ENCODE measurements around the gene C18orf63.

DNA sequence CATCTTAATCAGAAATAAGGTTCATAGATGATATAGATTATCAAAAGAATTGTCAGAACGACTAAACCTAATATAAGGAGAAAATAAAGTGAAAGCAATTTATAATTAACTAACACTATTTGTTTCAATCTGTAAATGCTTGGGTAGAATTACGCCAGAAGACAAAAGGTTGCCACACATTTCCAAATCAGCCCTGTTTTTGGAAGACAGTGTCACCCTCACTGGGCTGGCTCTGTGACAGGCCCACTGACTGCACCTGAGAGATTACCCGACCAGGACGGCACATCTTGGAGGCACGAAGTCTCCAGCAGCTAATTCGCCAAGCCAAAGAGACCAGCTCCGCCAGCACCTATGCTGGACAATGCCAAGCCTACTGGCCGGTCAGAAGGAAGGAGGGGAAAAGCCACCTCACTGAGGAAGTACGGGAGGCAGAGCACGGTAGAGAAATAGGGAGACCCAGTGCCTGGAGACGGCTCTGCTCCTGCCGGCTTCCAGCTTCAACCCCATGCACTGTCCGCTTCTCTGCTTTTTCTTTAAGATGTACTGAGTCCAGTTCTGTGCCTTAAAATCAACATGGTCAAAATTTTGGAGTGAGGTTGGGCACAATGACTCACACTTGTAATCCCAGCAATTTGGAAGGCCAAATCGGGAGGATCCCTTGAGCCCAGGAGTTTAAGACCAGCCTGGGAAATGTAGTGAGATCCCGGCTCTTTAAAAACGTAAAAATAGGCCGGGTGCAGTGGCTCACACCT, 61.8 kb downstream of the CYB5A start:
- PRO-cap = no peak

- PRO-cap = no peak
Observed at GRCh38 chr18:74282435-74283508, 9.0 kb downstream of the CYB5A start.

- PRO-cap = no peak
Observed at GRCh38 chr18:74315408-74316095, at the start of gene C18orf63. C18orf63 (plus strand) TSS chr18:74315839.

DNA sequence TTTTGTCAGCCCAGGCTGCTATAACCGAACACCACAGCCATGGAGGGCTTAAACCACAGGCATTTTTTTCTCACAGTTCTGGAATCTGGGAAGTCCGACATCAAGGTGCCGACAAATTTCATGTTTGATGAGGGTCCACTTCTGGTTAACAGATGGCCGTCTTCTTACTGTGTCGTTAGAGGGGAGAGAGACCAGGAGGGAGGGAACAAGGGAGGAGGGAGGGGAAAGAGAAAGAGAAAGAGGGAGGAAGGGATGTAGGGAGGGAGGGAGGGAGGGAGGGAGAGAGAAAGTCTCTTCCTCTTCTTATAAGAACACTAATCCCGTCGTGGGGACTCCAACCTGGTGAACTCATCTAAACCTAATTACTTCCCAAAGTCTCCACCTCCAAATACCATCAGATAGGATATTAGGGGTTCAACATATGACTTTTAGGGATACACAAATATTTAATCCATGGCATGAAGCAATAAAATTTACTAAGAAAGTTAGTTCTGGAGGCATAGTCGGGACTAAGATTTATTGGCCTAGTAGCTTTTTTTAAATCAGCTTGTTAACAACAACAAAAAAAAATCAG, 6.3 kb upstream of the CNDP2 start:
- PRO-cap = no peak

- PRO-cap = no peak
Observed at GRCh38 chr18:74669909-74670274, 72.2 kb downstream of the ZNF407 start.

DNA sequence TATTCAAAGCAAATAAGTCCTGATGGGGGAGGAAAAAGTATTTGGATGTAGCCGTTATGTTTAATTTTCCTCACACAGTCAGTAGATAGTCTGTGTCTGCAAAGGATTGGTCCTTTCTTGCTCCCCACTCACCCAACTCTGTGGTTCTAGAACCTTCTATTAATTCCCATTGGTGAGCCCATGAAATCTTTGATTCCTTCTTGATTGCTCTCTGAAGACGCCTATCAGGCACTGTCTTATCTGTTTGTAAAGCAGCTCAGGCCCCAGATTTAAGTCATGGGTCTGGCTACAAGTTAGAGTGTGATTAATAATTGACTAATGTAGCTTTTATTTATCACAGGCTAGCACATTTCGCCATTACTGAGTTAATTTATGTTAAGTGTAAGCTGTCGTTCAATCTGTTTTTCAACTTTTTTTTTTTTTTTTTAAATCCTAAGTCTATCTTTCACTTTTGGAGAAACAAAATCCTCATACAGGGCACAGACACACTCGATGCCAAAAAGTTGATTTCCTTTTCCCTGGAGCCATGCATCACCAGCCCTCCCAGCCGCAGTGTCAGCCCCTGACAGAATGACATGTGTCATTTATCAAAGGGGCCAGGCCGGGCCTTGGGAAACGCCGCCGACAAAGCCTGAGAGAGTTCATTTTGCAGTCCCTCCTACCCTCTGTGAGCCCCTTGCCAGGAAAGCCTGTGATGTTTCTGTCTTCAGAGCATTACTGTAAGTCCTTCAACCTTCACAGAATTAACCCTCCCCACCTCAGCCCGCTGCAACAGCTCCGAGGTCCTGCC, 15.8 kb downstream of the TSHZ1 start:
- PRO-cap = no peak

- PRO-cap = no peak
Observed at GRCh38 chr18:76467168-76468582, 27.4 kb downstream of the ZNF516 start.

DNA sequence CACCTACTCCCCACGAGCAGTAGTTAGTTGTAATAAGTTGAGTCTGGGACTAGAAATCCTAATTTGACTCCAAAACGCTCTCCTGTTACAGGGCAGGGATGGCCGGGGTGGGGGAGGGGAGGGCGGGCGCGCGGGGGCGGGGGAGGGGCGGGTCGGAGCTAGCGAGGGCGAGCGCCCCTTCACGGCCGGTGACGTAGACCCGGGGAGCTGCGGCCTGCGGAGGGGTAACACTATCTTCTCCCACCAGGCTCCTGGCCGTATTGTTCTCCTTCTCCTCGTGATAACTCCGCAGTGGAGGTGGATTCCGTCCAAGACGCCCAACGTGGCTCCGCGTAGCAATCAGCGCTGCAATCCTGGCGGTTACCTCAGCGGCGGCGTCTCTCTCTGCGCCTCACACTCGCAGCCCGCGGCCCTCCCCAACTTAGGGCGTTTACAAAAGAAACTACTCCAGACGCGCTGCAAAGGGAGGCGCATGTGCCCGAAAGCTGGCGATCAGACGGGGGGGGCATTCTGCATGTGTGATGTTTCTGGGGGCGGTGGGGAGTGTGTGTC, 1.1 kb upstream of the ZNF516 start:
- PRO-cap = bidirectional peak, plus-strand start at position 191 of the sequence, minus-strand start outside the sequence; bidirectional peak, plus-strand start at position 489 of the sequence, minus-strand start at position 355 of the sequence

DNA sequence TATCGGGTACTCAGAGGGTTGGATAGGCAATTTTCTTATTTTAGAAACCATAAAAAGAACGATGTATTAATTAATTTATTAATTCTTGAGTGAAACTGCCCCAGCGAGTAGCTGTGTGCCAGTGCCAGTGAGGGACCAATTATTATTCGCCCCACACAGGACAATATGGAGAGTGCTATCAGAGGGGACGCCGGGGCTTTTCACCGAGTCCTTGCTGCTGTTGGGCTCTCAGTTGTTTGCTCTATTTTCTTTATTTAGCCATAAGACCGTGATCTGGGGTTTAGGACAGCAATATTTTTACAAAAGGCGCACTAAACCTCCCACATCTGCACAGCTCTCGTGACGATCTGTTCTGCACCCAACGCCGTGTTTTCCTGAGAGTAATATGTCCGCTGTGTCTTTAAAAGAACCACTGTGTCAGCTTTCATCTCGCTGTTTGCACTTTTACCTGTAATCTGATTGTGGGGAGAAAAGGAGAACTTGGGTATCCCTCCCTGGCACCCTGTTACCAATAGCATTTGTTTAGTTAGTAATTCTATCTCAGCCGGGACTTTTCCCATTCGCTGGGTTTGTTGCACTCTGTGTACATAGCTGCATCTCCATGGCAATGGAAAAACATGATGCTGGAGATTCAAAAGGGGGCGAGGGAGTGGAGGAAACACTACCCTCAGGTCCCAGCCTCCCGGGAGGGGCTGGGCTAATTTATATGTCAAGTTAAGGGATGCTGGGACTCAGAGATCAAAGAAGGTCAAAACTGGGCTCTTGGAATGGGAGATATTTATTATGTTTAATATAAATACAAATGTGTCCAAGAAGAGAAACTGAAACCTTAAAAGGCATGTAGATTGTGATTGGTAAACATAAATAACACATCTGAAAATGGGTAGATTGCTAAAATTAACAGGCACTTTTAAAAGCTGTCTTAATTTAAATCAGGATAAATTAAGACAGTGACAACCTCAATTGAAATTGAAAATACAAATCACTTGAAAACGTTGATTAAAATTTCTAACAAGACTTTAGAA, 30.2 kb upstream of the ZNF516 start:
- PRO-cap = bidirectional peak, plus-strand start at position 634 of the sequence, minus-strand start at position 520 of the sequence

GRCh38 chr18:76528285-76529391, 33.6 kb upstream of the ZNF516 start:
- PRO-cap = bidirectional peak, plus-strand start at chr18:76529273, minus-strand start at chr18:76529133

GRCh38 chr18:76620147-76620985, 125.3 kb upstream of the ZNF516 start:
- PRO-cap = no peak

- PRO-cap = no peak
Observed at GRCh38 chr18:76709674-76710342, 112.5 kb upstream of the ZNF236 start.

DNA sequence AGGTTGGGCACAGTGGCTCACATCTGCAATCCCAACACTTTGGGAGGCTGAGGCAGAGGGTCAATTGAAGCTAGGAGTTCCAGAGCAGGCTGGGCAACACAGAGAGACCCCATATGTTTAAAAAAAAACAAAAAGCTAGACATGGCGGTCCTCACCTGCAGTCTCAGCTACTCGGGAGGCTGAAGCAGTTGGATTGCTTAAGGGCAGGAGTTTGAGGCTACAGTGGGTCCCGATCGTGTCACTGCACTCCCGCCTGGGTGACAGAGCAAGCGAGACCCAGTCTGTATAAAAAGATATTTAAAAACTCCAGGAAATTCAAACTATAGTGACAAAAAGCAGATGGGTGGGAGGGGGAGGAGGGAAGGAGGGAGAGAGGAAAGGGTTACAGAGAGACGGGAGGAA, 1.0 kb upstream of the ZNF236 start:
- PRO-cap = no peak

- PRO-cap = bidirectional peak, plus-strand start at chr18:76822153, minus-strand start at chr18:76822050
Observed at GRCh38 chr18:76821739-76822202, 586 bp upstream of the ZNF236 start.

- PRO-cap = no peak
Observed at GRCh38 chr18:76953478-76953908, 131.1 kb downstream of the ZNF236 start.

GRCh38 chr18:76967441-76968366, 145.3 kb downstream of the ZNF236 start:
- PRO-cap = no peak

DNA sequence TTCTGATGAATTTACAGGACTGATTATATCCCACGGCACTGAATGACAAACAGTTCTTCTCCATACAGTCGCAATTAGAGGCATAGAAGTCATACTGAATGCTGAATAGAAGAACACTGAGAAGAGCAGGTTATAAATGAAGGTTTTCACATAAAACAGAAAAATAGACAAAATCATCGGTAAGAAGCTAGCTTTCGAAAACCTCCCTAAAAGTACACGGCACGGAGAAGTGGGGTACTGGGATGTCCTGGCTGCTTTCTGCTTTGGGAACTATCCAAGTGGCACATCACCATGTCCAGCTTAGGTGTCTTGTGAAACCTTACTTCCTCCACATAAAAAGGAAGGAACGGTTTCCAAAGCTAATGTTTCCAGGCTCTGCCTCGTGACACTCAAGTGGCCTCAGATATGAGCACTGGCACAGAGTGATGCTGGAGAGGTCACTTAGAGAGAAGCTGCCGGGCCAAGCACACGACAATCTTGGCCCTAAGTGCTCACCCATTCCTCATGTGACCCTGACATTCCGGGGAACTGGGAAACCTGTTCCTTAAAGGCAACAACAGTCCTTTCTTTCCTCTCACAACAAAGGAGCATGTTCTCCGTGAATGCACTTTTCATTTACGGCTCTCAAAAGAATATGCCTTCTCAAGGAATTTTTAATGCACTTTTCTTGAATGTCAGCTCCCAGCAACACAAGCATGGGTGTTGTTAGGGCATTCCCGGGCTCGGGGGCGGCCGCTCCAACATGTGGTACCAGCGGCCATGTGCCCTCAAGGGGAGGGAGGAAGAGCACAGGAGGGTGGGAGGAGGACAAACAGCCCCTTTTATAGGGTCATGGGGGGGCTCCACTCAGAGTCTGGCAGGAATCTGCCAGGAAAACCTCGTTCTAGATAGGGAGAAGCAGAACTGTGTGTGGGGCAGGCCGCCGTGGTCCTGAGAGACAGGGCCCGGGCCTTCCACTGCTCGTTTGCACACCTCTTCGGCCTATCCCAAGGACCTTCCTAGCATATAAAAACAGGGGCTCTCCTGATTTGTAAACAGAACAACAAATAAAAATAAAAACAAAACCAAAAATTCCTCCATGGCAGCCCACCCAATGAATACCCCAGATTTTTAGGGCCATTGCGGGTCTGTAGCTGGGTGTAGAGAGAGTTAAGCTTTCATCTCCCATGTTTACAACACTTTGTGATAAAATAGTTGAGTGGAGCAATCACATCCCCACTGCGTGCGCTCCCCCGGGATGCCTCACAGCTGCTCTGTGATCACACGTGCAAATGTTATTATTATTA, 118.6 kb downstream of the MBP start:
- PRO-cap = no peak

- PRO-cap = bidirectional peak, plus-strand start at chr18:77072116, minus-strand start at chr18:77071997
Observed at GRCh38 chr18:77071691-77072349, 60.8 kb downstream of the MBP start.

DNA sequence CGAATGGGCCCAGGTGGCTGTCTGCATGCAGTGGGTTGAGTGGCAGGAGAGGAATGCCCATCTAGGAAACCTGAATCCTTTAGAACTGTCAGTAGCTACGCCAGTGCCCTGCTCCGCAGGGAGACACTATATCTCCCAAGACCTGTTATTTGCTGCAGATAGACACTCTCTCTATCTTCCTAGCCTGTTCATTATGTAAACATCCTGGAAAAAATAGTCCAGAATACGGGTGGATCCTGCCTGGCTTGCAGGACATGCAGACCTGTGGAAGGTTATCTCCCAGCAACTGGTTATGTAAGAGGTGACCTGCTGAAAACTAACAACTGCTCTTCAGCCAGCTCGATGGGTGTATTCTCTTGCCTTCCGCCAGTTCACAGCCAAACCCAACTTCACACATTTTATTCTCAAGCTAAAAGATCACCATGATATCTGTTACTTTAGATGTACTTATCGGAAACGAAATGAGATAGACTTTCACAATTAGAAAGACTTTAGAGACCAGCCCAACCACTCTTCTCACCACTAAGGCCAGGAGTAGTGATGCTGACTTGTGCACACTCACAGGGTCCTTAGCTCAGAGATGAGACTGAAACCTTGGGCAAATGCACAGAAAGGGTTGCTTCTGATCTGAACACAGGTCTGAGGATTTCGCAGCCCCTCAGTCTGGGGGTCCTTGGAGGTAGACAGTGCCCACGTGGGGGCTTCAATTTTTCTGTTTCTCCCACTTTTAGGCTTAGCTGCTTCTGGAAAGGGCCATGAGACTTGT, 58.9 kb downstream of the MBP start:
- PRO-cap = no peak

DNA sequence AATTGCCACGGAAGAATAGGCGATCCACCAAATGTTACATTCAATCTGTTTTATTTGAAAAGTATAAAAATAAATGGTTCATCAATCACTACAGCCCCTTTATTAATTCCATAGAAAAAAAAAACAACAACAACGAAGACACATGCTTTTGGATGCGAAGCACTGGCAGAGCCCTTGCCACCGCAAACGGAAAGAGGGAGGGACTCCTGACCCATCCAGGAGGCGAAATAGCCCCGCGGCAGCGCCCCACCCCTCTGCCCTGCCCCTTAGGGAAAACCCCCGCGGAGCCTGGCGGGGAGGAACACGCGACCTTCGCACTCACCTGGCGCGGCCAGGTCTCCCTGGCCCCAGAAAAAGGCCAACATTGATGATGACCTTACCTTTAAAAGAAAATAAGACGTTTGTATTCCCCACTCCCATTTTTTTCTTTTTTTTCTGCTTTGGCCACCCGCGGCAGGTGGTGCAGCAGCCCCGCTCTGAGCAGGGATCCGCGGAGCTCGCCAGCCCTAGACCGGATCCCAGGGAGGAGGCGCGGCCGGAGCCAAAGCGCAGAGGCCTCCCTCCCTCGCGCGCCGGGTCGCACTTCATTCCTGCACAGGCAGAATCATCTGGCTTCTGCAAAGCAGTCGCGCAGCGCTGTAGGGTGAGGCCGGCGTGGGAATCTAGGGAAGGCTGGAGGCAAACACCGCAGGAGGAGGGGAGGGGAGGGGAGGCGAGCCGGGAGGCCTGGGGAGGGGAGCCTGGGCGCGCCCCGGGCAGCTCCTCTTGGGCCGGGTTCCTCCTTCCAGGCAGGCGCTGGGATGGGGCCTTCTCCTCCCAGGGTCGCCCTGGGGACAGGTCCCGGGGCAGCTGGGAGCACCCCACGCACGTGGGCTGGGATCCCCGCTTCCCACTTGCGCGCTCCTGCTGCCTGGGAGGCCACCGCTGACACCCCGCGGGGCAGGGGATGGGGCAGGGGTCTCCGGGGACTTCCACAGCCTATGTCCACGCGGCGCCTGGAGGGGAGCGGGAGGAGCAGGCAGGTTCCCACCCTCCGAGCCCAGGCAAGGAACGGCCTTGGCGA, 45.3 kb downstream of the MBP start:
- PRO-cap = no peak

Measured in vermiform appendix (tissue), 1 donor.